ENCODE results near the gene DYNLRB2.

GRCh38 chr16:79508363-79508673 lies 92.2 kb downstream of the MAF start:
- RRBS: no CpG with 5 or more reads among the region's 4 CpGs

GRCh38 chr16:79587852-79588344 lies 12.6 kb downstream of the MAF start:
- RRBS: no CpG with 5 or more reads among the region's 10 CpGs

DNA sequence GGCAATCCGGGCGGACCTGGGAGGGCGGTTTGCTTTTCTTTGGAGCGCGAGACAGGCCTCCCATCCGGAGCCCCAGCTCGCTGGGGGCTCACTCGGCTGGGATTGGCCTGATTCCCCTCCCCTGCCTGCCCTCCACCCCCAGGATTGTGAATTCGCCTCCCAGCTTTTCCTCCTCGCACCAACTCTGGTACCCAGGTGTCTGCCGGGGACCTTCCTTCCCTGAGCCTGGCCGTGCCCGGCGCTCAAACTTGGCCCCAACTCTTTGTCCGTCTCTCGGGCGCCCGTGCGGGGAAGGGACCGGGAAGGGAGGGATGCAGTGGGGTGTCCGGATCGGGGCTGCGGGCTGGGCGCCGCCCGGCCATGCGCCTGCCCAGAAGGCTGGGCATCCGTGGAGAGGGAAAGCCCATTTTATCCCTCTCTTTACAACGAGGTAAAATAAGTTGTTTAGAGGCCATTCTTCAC lies 518 bp upstream of the MAF start:
- RRBS: 1% methylated on average over 14 of the region's 29 CpGs

- RRBS: no CpG with 5 or more reads among the region's 2 CpGs
These were observed 171.5 kb upstream of the MAF start for GRCh38 chr16:79772098-79772396.

GRCh38 chr16:80540162-80541373 lies at the start of gene DYNLRB2:
Gene DYNLRB2 (plus strand): TSS chr16:80540993.
- RRBS: 1% methylated on average over 8 of the region's 59 CpGs

DNA sequence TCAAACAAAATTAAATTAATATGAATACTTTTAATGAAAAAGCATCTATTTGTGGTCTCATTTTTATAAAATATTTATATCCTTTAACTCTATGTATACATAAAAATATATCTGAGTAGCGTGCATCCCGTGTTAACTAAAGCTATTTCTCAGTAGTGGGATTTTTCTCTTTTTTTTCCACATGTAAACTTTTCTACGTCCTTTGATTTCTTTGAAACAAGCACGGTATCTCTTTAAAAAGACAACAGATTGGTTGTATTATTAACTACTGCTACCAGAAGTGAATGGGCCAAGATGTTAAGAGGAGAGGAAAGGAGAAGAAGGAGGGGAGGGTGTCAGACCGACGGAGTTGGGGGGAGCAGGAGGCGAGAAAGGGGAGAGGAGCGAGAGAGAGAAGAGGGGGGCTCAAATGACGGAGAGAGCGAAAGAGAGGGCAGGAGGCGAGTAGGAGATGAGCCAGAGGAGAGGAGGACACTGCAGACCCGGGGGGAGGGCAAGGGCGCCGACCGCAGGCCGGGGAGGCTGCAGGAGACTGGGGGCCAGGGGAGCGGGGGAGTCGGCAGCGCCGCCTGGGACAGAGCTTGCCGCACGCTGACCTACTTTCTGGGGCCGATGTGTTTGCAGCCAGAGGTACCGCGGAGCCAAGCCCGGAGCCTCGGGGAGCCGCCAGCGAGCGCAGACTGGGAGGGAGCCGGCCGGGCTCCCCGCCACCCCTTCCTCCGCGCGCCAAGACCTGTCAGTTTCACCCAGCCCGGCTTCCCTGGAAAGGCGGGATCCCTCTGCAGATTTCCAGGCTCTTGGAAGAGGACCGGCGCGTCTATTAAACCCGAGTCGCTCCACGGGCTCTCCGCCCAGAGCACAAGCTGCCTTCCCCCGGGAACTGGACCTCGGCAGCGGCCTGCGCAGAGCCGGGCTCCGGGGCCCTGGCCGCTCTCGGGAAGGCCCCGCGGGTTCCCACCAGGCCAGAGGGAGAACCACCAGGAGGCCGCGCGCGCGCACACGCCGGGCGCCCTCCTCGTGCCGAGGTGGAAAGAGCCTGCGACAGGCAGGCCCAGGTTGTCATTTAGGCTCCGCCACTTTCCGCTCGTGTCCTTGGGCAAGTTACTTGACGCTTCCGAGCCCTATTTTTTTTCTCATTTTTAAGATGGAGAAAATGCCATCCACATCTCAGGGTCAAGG lies 74.7 kb downstream of the CMC2 start:
- RRBS: 4% methylated on average over 33 of the region's 71 CpGs

DNA sequence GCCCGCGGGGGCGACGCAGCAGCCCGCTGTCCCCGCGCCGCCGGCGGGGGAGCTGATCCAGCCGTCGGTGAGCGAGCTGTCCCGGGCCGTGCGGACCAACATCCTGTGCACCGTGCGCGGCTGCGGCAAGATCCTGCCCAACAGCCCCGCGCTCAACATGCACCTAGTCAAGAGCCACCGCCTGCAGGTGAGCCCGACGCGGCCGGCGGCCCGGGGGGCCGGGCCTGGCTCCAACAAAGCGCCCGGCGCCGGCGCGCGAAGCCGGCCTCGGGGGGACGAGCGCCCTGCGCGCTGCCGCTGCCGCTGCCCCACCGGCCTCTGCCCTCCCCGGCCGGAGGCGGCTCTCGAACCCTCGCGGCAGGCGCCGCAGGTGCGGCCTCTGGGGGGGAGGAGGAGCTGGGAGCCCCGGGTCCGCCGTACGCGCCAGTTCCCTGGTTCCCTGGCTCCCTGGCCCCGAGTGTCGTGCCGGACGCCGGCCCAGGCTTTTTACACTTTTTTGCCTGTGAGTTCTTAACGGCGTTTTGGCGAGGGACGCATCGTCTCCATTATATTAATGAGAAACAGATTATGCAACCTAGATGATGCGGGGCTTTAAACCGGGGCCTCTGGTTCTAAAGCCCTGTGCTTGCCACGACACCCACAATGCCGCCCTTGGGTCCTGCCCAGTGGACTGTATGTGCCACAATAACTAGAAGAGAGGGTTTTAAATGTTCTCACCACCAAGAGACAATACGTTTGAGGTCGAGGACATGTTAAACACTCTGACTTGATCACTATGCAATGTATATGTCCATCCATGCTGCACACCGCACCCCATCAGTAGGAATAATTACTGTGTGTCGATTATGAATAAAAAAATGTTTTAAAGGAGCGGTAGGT lies 617 bp downstream of the ATMIN start:
- RRBS: 2% methylated on average over 37 of the region's 79 CpGs

GRCh38 chr16:81040271-81041047 lies 4.8 kb downstream of the ATMIN start:
- RRBS: no CpG with 5 or more reads among the region's 8 CpGs

DNA sequence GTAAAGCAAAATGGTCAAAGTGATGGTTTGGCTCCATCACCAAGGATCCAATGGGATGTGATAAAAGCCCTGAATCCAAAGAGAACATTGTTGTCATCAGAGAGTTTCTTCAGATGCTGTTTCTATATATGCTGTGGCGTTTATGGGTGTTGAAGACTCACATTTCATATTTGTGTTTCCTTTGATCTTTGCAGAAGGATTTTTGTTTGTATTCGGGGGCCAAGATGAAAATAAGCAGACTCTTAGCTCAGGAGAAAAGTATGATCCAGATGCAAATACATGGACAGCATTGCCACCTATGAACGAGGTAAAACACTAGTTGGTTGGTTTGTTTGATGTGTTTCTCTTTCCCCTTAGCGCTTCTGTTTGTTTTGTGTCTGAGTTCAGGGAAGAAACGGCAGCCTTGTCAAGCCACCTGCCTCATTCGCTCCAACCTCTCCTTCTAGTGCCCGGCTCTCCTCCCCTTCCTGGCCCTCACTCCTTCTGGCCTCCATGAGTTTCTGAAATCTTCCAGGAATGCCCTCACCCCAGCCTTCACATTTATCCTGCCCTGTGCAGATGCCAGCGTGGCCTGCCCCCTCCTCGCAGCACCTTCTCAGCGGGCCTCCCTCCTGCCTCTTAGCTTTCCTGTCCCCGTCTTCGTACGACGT lies 47.7 kb downstream of the GAN start:
- RRBS: no CpG with 5 or more reads among the region's 14 CpGs

- RRBS: no CpG with 5 or more reads among the region's 10 CpGs
These were observed 8.4 kb downstream of the CMIP start for GRCh38 chr16:81452958-81453460.

DNA sequence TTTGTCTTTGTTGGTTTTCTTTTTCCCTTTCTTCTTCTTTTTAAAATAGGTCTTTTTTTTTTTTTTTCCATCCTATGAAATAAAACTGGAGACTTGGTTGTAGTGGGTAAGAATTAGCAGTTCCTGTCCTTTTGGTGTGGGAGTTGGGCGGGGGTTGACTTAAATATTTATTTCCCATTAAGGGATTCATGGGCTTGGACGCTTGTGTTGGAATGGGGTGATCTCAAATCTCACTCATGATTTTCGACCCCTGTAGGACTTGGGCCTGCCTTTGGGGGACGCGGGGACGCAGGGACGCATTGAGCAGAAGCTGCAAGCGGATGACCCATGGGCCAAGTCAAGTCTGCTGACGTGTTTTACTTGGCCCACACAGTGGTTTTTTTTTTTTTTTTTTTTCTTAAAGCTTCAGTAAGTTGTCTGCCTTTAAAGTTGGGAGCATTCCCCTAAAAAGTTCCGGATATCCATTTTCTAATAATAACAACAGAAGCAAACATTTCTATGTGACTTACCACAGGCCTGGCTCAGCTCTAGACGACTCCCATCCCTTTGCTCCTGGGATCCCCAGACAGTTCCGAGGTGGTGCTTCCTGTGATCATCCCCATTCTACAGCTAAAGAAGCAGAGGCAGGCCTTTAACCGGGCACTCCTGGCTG lies 29.0 kb downstream of the CMIP start:
- RRBS: no CpG with 5 or more reads among the region's 13 CpGs

DNA sequence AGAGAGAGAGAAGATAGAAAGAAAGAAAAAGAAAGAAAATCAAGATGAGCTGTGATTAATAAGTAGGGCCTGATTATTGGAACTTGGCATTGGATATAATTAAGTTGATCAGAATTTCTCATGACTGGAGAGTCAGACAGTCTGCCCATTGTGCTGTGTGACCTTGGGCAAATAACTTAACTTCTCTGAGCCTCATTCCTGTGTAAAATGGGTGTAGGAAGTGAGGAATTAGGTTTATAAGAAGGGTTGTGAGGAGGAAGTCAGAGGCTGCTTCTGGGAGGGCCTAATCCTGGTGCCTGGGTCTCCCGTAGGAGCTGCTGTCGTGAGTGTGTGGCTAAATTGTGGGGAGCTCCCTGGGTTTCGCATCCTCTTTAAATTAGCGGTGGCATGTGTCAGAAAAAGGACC lies 76.0 kb downstream of the CMIP start:
- RRBS: no CpG with 5 or more reads among the region's 4 CpGs

- RRBS: no CpG with 5 or more reads among the region's 10 CpGs
These were observed 86.1 kb downstream of the CMIP start for GRCh38 chr16:81530728-81531017.

DNA sequence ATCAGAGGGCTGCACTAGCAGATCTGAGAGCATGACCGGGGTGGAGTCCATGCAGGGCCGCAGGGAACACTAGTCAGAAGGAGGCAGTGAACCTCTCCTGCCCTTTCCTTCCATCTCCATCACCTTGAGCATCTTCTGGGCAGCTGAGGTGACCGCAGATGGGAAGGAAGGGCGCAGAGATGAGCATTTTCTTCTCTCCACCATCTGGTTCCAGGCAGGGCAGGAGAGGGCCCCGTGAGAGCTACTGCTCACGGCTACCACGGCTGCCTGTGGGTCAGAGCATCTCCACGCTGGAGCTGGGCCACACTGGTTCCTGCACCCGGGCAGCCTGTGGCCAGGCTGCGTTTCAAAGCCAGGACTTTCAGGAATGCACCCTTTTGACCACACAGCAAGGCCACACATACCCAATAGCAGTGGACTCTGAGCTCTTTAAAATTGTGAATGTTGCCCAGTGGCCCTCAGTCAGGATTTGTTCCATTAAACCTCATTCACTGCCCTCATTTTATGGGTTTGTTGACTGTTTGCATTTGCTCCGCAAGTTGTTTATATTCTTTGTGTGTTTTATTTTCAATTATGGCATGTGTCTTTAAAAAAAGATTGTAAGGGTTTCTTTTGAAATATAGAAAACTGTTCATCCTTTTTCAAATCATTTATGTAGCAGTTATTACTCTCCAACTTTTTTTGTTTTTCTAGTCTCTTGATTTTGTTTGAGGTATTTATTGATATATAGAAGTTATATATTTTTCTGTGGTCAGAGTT lies 89.4 kb downstream of the CMIP start:
- RRBS: no CpG with 5 or more reads among the region's 11 CpGs

DNA sequence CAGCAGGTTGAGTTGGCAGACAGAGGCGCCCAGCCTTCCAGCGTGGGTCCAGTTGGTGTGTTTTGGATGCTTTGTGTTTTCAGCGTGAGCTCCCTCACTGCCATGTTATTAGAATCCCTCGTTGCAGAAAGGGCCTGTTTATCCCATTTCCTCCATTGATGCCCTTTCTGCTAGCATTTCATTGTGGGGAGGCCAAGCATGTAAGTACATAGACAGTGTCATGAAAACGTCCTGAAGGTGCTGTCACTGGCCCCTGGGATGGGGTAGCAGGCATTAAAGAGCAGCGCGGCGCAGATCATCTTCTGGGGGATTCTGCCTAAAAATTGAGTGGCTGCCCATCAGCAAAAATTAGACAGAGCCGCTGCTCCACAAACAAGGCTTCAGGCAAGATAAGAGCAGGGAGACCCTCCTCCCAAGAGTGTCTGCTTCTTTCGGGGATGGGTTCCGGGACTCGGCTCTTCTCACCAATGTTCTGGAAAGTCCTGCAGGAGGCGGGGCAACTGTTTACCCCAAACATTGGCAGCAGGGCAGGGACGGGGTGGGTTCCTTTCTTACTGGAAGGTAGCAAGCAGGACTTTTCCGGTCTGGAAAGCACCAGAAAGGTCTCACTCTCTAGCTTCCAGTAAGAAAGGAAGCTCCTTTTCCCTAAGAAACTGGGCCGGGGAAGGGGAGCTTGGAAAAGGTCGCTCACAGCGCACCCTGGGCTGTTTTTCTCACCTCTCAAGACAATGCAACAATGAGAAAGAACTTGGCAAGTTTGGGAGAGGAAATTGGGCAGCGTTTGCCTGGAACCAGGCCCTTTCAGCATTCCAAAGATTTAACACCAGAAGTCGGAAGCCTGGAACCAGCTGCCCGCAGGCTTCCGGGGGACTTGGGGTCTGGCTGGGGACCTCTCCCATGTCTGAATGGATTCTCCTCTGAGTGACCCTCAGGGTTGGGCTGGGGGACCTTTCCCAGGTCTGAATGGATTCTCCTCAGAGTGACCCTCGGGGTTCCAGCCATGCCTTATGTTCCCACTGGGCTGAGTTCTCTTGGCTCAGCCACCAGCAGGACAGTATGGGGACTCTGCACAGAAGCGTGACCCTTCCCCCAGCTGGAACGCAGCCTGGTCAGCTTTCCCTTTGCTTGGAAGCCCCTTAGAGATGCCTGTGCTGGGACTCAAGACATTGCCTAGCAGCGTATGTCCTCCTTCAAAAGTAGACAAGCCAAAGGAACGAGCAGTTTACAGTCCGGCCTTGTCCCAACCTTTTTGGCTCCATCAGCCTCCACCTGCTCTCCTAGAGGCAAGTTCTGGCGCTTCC lies 166.7 kb upstream of the PLCG2 start:
- RRBS: 22% methylated on average over 2 of the region's 29 CpGs

DNA sequence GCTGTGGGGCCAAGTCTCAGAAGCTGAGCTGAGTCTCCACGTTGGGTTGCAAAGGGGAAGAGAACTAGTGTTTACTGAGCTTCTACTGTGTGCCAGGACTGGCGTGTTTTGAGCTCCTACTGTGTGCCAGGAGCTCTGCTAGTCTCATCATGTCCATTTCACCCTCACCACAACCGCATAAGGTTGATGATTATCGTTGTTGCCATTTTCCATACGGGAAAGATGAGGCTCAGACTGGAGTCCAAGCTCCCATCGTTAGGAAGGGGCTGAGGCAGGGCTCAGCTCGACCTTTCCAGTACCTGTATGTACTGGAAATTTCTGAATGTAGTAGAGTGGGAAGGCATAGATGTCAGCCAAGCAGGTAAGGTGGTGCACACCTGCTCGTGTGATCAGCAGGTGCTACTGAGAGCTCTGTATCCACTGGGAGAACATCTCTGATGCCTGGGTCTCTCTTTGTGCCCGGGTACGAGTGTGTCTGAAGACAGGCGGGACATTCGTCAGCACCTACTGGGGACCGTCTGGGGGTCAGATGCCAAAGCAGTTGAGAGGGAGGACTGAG lies 157.1 kb upstream of the PLCG2 start:
- RRBS: no CpG with 5 or more reads among the region's 13 CpGs

- RRBS: no CpG with 5 or more reads among the region's 6 CpGs
These were observed 153.9 kb upstream of the PLCG2 start for GRCh38 chr16:81625077-81625612.

DNA sequence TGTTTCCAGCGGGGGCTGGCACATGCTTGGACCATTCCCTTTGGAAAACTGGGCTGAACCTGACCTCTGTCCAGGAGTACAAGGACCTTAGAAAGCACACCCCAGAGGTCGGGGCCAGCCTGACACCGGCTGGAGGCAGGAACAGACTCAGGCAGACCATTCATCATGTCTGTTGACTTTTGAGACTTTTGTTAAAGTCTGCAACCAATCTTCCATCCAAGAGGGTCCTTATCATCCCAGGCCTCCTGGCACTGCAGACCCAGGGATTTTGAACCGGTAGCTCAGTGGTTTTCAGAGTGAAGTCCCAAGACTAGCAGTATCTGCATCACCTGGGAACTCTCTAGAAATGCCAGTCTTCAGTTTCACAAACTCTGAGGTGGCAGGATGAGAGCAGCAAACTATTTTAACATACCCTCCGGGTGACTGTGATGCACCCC lies 145.3 kb upstream of the PLCG2 start:
- RRBS: no CpG with 5 or more reads among the region's 5 CpGs

DNA sequence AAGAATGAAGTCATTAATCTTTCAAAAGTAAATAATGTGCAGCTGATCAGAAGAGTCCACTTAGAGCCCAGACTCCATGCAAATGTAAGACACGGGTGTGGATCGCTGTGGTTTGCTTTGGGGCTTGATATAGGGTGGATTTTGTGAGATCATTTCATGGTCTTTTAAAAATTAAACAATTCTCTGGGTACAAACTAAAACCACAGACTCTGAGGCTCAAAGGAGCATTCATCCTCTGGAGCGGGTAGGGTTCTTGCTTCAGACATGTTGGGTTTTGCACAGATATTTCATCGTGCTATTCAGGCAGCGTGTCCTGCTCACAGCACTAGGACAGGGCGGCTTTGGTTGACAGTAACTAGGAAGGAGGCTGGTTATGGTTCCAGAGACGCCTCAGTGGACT lies 129.4 kb upstream of the PLCG2 start:
- RRBS: no CpG with 5 or more reads among the region's 7 CpGs

GRCh38 chr16:81650852-81651535 lies 128.1 kb upstream of the PLCG2 start:
- RRBS: 100% methylated on average over 1 of the region's 21 CpGs

Data from epithelial cell of esophagus (primary cell).